A172 (cell line): ENCODE data around the genes MAML1 and MRNIP.

DNA sequence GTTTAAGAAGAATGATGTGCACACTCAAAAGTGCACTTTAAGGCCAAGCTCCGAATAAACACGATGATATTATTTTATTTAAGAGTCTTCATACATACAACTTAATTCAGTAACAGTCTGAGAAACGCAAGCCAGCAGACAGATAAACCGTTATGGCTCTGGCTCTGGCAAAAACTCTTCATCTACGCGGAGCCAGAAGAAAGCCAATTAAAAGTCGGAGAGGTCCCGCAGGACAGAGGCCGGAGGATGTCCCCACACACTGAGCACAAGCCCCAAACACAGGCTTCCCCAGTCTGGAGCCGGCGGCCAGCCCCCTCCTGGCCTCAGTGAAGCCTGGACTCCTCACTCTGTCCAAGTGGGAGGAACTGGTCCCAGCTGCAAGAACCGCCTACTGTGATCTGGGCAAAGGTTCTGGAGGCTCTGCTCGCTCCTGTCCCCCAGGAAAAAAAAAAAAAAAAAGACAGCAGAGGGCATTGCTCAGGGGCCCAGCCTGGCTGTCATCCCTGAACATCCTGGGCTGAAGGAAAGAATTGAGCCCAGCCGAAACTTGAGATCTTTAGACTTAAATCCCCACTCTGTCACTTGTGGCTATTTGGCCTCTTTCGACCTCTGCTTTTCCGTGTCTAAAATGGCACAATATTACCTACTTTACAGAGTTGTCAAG lies 44.4 kb downstream of the ADAMTS2 start:
- RAMPAGE, long total RNA, result no peak

DNA sequence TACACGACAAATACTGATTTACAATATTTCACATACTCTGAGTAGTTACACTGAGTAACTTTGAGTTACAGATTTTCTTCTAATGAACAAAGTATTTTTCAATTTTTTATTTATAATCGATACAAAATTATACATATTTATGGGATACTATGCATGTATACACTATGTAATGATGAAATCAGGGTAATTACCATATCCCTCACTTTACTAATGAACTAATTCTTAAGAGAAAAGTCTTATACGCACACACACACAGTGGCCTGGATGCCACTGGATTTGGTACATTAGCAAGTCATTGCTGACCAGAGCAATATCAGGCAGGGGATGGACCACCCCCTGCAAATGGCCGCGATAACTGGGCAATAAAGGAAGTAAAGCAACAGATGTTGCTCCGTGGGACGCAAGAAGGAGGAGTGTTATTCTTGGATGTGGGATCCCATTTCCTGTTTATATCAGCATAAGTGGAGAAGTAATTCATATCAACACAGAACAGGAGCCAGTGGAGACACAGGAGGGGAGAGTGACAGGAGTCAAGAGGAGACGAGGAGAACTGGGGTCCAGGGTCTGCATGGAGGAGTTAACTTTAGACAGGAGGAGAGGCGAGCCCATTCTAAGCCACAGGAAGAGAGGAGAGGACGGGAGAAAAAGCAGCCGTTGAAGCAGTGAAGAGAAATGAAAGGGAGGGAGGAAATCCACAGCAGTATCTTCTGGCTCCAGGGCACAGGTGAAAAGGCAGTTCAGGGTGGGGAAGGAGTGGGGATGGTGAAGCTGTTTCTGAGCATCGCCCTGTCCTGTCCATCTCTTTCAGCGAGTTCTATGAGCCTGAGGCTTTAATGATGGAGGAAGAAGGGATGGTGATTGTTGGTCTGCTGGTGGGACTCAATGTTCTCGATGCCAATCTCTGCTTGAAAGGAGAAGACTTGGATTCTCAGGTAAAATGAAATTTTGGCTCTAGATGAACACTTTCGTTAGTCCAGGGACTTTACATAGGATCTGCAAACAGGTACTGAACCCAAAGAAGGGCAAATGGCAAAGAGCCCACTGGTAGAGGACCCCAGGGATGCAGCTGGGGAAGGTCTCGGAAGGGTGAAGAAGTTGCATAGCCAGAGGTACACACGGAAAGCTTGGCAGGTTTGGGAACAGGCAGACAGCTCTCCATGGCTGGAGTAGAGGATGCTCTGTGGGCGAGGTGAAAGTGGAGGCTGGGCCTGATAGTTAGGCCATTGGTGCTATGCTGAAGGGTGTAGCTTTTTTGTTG lies 18.6 kb downstream of the RUFY1 start:
- RAMPAGE, long total RNA, result no peak

DNA sequence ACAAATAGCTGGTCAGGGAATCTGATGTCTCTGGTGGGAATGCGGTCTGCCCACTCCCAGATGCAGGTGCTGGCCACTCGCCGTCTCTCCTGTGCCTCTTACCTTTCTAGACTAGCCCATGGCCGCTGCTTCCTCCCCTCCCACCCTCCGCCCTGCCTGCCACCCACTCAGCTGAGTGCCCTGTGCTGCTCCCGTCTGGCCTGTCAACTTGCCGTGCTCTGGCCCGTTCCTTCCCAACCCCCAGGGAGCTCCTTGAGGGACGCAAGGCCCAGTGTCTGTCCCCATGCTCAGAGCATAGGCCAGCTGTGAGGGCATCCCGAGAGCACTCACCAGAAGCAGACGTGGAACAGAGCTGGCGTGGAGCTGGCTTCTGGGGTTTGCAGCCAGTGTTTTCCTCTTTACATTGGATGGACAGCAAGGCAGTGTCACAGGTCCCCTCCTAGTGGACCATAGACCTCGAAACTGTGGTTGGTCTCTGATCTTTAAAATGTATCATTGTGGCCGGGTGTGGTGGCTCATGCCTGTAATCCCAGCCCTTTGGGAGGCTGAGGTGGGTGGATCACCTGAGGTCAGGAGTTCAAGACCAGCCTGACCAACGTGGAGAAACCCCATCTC lies 20.1 kb downstream of the HNRNPH1 start:
- RAMPAGE, long total RNA, result no peak

DNA sequence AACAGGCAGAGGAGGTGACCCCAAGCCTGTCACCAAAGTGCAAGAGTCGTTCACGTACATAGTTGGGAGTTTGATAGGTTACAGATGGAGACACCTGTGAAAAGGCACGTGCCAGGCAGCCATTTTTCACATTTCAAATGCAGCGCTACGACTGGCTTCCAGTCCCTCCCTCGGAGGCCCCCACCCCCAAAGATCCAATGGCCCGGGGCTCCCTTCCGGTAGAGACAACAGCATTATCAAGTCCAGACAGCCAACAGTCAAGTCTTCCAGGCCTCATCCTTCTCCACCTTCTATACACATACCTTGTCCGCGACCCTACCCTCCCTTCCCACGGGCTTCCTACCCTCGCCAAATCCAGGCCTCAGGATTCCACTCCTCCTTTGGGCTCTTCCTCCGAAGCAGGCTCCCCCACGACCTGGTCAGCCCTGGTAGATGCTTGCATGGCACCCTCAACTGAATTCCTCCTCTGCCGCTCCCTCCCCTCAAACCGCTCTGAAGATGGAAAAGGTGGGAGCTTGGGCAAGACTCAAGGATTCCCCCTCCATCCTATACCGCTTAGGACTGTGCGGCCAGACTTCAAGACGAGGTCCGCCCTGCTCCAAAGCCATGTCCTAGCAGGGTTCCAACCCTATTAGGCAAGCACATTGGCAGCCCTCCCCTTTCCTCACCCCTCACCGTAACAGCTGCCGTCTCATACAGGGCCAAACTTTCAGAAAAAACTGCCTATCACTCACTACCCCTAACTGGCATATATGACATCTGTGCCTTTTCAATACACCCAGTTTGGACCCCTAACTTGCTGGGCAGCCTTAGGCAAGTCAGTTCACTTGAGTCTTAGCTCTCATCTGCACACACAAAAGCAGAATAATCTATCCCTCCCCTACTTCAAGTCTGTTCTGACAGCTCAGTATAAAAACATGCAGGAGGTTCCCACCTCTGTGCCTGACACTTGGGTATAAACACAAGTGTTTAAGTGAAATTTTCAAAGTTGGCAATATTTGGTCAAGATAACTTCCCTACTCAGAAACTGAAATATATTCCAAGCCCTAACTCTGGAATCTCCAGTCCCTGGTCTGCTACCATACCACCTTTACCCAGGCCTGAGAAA lies 12.9 kb downstream of the HNRNPH1 start:
- RAMPAGE, long total RNA, result no peak

DNA sequence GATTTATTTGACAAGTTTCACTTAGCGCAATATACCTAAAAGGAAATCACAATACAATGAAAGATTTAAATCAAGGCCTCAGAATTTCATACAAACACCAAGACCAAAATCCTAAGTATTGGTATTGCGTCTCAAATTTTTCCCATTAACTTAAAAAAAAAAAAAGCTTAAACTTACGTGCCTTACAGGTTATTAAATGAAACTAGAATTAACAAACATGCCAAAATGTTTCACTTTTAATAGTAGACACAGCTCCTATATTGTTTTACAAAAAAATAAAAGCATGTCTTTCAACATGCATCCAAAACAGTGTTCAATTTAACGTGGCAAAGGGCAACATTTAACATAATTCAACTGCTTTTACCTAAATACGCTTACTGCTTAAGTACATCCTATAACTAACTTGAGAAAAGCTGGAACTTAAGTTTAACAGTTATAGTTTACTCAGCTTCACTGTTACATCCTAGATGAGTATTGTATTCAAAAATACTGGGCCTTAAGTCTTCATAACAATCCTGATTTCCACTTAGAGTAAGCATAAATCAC lies 9.2 kb downstream of the HNRNPH1 start:
- RAMPAGE, long total RNA, result no peak

DNA sequence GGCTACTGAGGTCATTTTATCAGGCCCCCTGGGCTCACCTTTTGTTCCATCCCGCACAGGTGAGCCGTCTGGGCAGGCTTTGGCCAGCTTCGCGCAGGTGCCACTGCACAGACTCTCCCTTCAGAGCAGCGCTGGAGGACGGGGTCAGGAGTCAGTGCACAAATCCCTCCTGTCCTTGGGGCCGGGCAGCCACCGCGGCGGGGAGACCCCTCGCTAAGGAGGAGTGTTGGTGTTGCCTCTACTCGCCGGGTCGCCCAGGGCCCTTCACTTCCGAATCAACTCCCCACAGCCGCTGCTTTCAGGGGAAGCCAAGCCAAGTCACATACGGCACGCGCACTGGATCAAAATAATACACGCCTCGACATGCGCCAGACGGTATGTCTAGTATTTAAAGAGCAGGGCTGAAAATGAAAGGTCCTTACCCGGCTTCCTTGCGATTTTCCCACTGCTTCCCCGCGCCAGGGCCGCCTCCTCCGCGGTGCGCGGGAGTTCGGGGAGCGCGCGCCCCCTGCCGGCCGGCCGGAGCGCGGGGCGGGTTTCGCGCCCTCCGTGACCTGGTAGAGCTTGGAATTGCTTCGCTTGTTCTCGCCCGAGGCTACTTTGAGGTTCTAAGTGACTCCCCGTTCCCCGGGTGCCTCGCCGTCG lies 10.7 kb upstream of the HNRNPH1 start:
- RAMPAGE, long total RNA, result no peak

DNA sequence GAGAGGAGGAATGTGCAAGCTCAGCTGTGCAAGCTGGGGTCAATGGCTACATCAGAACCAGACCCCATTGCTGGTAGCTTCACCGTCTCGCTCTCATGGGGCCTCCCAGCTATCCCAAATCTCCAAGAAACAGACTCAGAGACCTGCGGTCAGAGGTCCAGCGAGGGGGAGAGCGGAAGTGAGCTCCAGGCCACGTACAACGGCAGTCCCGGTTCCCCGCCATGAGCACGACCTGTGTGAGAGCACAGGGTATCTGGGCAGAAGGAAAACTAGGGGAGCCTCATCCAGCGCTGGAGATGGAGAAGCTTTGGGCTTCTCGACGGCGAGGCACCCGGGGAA lies 23.3 kb downstream of the CBY3 start:
- RAMPAGE, long total RNA, result no peak

DNA sequence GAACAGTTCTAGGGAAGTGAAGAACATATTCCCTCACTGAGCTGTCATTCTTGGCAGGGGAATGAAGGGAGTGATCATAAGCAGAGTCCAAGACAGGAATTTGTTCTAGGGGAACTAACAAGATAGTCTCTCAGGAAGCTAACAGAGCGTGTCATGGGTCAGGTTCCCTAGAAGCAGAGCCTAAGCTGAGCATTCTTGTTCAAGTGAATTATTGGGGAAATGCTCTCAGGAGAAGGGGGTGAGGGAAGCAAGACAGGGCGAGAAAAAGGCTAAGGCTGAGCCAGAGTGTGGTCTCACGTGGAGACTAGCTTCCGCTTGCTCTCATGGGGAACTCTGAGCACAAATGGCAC lies 345 bp upstream of the CBY3 start:
- RAMPAGE, long total RNA, result no peak

GRCh38 chr5:179699497-179700292 lies 928 bp downstream of the CANX start:
- RAMPAGE, long total RNA, result no peak

DNA sequence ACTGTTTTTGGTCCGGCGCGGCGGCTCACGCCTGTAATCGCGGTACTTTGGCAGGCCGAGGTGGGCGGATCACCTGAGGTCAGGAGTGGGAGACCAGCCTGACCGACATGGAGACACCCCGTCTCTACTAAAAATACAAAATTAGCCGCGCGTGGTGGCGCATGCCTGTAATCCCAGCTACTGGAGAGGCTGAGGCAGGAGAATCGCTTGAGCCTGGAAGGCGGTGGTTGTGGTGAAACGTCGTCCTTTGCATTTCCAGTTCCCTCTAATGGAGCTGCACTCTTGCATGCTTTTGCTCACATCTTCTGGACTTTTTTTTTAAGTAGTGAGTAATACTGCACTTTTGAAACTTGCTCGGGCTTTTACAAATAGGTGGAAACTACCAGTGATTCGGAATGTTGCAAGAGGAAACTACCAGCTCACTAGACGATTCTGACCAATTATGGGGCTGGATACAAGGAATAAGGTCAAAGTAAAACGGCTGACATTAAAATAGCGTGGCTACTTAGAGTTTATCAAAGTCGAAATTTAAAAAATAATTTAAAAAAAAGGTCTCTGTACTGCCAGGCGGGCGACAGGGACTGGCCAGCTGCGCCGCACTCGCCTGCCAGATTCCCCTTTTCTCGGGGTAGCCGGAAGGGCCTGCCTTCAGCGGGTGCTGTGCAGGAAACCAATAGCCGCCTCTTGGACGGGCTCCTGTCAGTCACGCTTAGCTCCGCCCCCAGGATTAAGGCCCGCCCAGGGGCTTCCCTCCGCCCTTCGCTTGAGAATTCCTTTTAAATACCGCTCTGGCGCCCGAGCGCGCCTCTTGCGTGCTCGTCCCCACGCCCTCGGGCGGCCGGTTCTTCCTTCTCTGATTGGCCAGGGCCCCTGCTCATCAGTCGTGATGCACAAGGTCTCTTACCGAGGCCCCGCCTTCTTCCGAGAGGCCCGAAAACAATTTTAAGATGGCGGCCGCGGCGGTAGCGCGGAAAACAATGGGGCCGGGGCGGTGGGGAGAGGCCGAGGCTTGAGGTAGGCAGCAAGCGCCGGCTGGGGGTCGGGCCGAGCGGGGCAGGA lies at the start of gene MAML1:
Gene MAML1, plus strand, starts transcription at position 924 of the 1,059 bp plus-strand sequence.
- RAMPAGE, long total RNA, result no peak

DNA sequence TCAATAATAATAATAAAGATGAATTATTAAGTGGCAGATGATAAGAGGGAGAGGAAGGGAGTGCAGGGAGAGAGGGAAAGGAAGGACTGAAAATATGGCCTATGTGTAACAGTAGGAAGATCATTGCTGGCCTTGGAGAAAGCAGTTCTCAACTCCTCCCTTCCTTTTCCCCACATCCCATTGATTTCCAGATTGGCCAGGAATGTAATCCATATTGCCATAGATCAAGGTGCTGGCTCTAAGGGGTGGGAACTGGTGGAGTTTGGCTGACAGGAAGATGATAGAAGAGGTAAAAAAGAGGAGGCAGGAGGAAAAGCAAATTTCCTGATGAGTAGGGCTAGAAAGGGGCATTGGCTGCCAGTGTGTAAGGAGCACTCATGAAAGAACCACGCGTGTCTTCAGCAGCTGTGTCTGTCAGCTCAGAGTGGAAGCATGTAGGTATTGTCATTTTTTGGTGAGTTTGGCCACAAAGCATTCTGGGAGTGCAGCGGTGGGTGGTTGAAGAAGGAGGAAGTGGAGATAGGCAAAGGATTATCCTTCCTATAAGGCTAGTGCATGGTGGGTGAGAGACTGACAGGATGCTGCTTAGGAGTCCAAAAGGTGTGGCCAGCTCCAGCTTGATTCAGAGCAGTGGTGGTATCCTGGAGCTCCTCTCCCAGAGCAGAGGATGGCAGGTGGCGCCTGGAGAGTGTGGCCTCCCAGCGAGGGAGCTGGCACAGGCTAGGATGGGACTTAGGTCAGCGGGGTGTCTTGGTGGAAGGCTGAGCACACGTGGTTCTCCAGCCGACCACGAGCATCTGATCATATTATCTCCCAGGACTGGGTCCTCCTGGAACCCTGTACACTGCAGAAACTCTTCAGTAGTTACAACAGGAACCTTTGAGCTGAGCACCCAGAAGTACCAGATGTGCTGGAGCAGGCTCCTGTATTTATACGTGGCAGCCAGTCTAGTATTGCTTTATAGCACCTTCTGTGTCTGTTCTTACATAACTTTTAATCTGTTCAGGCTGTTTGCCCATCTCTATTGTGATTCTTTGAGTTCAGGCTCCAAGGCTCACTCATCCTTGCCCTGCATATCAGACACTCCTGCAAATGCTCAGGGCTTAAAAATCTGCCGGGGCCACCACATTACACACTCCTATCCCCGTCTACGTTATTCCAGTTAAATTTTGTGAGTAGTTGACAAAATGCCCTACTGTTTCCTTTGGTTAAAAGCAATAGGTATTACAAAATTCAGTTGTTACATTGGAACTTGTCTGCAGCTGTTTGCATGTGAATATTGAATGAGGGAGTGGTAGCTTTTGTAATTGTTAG lies 29.5 kb downstream of the MAML1 start:
- RAMPAGE, long total RNA, result no peak

DNA sequence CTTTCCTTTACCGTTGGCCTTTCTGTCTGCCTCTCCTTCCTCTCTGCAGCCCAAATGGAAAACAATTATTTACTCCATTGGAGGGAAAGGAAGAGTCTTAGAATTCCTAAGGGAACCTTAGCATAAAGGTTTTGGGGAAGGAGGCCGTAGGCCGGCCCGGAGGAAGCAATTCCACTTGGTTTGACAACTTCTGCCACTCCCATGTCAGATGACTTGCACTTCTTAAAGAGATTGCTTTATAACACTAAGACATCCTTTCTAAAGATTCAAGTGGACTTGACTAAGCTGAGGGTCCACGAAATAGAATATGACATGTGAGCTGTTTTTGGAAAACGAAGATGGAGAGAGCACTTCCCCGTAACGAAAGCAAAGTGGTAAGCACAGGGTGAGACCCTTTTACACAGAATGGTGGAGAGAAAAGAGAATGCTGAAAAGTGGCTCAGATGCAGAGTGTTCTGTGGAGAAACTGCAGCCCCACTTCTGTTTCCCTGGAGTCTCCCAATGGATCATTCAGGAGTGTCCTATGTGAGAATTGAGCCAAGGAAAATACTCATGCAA lies 17.9 kb upstream of the LTC4S start:
- RAMPAGE, long total RNA, result no peak

DNA sequence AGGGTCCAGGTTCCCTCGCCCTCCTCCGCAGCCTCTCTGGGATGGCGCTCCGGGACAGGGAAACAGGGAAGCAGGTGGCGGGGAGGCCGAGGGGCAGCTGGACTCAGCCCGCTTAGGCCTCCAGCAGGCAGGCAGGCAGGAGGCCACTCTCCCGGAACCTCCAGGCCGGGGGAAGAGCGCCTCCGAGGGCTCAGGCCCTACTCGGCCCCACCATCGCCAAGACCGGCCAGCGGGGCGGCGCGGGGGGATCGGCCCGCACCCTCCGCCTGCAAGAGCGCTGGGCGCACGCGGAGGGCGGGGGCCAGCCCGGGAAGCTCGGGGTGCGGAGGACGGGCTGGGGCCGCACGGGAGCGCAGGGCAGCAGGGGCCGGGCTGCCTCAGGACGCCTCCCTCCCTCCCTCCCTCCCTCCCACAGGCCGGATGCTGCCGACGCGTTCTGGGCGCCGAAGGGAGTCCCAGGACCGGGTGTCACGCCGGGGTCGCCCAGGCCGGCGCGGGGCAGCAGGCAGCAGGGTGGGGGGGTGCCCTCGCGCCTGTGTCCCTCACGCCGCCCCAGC lies 996 bp downstream of the MGAT4B start:
- RAMPAGE, long total RNA, result no peak

- RAMPAGE, long total RNA, result no peak
These were observed 13.0 kb downstream of the SQSTM1 start for GRCh38 chr5:179833331-179834460.

GRCh38 chr5:179852768-179853187 lies 5.8 kb downstream of the MRNIP start:
- RAMPAGE, long total RNA, result no peak

DNA sequence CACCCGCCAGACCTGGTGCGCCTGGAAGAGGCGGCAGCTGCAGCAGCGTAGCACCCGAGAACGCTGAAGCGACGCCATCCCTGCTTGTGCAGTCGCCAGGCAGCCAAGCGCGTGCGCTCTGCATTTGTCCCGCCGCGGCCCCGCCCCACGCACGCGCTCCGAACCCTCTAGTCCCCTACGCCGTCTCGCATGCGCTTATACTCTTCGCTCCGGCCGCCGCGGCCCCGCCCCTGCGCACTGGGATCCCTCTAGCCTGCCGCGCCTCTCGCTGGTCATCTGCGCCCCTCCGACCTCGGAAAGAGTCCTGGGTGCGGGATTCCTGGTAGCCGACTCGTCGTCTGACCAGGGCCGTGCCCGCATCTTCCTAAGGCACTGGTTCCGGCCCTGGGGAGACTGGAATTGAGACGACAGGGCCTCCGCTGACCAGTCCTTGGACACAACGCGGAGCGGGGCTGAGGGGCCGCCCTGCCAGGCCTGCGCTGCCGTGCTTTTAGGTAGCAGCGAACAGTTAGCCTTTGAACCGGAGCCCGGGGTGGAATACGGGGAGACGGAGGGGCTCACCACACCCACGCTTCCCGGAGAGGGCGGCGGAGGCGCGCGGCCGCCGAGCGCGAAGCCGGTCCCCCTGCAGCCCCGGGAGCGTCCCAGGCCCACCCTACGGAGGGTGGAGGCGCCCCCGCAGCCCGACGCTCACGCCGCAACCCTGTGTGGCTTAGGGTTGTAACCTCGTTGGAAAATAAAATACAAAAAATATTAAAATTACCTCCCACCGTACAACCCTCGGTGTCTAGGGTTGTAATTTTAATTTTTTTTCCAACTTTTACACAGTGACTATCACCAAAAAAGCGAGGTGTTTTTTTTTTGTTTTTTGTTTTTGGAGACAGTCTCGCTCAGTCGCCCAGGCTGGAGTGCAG lies at the start of gene MRNIP:
Gene MRNIP, minus strand, starts transcription at position 99 of the 914 bp plus-strand sequence.
- RAMPAGE, long total RNA, result no peak

DNA sequence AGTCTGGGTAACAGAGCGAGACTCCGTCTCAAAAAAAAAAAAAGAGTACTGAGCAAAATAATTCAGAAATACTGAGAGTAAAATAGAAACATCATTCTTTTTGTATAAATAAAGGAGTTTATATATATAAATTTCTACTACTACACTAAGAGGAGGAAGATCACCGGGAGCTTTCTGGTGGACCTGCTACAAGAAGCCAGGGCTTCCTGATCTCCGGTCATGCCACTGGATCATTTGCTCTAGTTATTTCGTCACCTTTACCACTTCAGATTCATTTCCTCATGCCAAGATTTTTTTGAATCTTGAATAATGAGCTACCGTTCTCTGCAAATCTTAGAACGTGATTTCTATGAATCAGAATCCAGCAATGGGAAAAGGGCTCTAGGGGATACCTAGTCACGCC lies 51.9 kb upstream of the TBC1D9B start:
- RAMPAGE, long total RNA, result no peak

DNA sequence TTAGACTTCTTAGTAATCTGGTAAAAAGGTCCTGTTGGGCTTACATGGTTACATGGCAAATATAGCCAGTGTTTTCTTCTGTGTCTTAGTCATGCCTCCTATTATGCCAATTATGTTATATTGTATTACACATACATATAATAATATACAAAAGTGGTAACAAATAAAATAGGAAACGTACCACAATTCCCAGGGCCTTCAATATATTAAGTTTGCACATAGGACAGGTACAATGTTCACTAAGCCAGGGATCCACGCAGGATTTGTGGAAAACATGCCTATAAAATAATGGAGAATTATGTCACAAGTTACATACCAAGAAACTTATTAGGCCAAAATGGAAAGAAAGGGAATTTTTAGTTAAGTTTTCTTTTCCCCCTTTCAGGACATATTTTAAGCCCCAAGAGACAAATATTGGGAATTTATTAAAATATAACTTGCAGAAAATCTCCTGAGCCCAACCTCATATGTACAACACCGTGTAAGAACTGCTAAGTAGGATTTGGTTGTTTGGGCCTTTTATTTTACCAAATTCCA lies 62.6 kb upstream of the TBC1D9B start:
- RAMPAGE, long total RNA, result no peak

- RAMPAGE, long total RNA, result no peak
These were observed 78.1 kb downstream of the RNF130 start for GRCh38 chr5:179993415-179993991.

GRCh38 chr5:180089762-180090057 lies 18.2 kb upstream of the RNF130 start:
- RAMPAGE, long total RNA, result no peak